Measurements from ENCODE around the gene EFCAB13.

DNA sequence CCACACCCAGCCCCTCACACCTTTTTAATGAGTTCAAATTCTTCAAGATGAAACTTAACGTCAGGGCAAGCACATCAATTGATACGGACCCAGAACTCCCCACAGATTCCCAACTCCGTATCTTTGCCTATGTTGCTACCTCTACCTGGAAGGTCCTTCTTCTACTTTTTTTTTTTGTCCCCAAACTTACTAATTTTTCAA is 11.6 kb downstream of the KANSL1 start:
- RRBS, result no CpG with 5 or more reads among the region's 3 CpGs

DNA sequence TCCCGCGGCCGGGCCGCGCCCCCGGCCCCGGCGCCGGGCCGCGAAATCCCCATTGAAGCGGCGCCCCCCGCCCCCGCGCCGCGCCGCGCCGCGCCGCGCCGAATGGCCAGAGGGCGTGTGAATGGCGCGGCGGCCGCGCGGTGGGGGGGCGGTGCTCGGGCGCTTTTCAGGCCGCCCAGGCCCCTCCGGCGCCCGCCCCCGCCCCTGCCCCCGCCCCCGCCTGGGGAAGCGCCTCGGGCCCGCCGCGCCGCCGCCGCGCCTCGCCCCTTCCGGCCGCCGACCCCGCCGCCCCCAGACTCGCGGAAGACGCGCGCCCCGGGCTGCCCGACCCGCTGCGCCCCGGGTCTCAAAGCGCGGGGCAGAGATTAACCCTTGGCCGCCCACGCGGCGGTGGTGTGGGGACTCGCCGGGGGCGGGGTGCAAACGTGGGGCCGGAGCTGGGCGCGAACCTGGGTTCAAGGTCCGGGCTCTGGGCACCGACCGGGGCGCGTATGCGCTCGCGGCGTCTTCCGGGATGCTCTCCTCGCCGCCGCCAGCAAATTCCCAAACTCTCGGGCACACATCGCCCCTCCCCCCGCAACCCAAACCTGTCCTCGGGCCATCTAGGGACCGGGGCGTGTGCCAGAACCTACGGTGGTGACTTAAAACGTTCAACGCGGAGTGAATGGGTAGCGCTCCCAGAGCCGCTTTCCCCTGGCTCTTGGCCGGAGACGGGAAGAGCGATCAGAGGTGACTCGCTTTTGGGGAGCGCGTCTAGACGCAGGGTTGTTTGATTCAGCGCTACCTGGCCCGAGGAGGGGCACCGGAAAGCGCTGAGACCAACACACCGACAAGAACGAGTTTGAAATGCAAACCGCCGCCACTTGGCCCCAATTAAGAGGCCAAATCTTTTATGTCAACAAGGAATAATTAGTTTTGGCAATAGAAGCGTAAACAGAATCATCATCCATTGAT is 46.5 kb downstream of the WNT3 start:
- RRBS, result 1% methylated on average over 48 of the region's 121 CpGs

- RRBS, result 5% methylated on average over 29 of the region's 52 CpGs
Observed at GRCh38 chr17:46819120-46819953, 845 bp upstream of the WNT3 start.

- RRBS, result no CpG with 5 or more reads among the region's 16 CpGs
Observed at GRCh38 chr17:46862926-46863506, 11.6 kb downstream of the WNT9B start.

DNA sequence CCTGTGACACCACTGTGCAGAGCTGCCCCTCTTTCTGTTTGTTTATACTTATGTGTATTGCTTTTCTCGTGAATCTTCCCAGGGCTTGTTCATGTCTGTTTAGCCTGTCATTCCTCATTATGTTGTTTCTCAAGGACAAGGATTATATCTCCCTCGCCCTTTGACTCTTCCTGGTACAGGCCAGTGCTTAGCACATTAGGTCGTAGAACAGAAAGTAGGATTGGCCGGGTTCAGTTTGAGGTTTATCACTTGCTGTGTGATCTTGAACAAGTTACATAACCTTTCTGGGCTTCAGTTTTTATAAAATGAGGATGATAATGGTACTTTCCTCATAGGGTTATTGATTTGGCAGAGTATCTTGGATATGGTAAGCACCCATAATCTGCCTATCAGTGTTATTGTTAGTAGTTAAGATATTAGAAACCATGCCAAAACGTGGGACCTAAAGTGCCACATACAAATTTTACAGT is 6.0 kb downstream of the GOSR2 start:
- RRBS, result no CpG with 5 or more reads among the region's 5 CpGs

- RRBS, result no CpG with 5 or more reads among the region's 4 CpGs
Observed at GRCh38 chr17:46984358-46984731, 5.3 kb upstream of the RPRML start.

DNA sequence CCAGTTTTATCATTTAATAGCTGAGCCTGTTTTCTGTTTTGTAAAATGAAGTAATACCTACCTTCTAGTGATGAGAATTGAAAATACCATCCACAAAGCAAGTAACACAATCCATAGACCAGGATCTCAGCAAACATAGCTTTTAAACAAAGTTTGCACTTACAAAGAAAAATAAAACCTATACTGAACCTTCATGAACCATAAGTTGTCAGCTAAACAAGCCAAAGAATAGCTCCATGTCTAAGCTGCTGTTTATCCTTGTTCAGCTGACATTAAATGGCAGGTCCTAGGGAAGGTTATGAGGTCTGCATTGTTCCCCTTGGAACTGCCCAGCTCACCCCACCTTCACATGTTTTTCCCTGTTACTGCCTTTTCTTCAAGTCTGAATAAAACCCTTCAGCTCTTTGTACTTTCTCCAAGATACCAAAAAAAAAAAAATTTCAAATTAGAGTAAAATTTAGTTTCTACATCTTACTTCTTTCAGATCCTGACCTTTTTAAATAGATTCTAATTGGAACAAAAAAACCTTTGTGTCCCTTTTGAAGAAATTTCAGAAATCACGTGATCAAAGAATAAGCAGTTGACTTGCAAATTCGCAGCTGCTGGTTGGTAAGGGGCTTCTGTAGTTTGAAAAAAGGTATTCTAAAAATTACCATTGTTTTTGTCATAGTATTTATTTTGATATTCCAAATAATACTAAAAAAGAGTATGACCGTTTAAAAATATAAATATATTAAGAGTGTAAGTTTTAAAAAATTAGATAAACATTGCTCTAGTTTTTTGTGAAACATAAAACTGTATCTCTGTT is 71.8 kb downstream of the CDC27 start:
- RRBS, result no CpG with 5 or more reads among the region's 3 CpGs

DNA sequence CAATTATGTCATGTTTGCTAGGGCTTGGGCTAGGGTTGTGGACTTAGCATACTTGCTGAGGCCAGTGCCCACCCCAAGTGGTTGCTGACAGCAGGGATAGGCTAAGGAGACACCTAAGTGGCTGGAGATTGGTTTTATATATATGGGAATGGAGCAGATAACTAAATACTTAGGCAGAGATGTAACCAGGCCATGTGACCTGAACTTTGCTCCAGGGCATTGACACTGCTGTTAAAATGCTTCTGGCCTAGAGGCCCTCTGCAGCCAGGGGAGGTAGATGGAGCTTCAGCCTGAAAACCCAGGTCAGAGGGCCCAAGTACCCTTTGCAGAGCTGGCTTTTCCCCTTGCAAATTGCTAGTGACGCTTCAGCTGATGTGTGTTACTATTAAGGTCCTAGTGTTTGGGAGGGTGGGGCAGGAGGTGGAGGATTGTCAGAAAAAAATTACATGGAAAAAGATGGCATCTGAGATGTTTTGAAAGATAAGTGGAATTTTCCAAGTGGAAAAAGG is 1.4 kb upstream of the ITGB3 start:
- RRBS, result no CpG with 5 or more reads among the region's 1 CpG

GRCh38 chr17:47292229-47292674 is 31.5 kb upstream of the EFCAB13 start:
- RRBS, result no CpG with 5 or more reads among the region's 13 CpGs

DNA sequence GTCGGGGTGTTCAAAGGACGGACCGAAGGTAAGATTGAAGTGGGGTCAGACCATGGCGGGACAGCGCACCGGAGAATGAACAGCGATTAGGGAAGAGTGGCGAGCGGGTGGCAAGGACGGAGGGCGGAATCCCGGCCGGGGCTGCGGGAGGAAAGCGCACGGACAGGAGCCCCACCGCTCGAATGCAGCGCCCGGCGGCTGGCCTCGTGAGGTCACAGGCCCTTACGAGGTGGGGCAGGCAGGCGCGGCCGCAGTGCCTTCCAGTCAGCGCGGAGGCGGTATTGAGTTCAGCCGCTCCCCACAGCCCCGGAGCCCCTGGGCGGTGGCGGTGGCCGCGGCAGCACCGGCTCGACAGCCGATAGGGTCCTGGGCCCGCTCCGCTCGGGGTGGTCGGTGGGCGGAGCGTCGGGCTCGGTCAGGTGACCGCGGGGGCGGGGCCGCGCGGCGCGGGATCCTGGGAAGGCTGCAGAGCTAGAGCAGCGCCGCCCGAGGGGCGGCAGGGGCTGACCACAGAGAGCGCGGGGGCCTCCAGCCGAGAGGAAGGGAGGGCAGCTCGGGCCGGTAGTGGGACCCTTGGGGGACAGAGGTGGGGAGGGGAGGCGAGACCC is at the start of gene EFCAB13:
Gene EFCAB13 (plus strand): TSS at position 442 of the 608 bp plus-strand sequence.
- RRBS, result 2% methylated on average over 21 of the region's 64 CpGs

- RRBS, result no CpG with 5 or more reads among the region's 10 CpGs
Observed at GRCh38 chr17:47656715-47657654, 7.3 kb downstream of the KPNB1 start.

DNA sequence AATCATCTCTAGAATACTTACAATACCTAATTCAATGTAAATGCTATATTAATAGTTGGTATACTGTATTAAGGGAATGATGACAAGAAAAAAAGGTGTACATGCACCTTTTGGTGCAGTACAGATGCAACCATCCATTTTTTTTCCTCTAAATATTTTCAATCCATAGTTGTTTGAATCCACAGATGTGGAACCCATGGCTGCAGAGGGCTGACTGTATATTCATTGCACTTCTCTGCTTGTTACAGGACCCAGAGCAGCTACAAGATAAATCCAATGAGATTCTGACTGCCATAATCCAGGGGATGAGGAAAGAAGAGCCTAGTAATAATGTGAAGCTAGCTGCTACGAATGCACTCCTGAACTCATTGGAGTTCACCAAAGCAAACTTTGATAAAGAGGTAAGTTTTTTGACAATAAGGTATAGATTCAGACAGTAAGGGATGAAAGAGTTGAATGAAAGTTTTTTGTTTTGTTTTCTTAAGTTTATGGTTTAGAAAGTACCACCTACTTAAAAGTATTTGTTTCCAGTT is 8.6 kb downstream of the KPNB1 start:
- RRBS, result no CpG with 5 or more reads among the region's 1 CpG

DNA sequence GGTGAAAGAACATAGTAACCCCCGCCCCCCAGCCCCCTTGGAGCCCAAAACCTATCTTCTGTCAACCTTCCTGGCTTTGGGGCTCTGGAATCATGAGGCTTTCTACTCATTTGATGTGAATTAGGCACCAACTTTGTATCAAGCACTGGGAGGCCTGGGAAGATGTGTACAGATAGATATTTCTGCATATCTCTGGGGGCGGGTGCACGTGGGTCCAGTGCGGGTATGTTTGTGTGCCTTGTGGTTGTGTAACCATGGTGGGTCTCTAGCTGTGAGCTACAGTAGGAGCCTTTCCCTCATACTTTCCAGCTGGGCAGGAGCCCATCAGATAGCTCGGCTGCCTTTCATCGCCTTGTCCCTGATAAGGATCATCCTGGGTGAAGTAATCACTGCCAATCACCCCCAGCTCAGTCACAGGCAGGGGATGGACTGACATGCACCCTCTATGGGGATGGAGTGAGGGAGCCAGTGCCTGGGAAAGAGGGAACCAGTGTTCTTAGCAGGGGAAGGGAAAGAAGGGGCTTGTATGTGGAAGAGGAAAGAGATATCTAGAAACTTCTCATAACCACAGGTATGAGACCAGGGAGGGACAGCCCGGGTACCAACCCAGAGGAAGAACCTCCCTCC is 3.1 kb upstream of the SCRN2 start:
- RRBS, result no CpG with 5 or more reads among the region's 7 CpGs

- RRBS, result no CpG with 5 or more reads among the region's 8 CpGs
Observed at GRCh38 chr17:47884930-47885569, 11.0 kb upstream of the SP2 start.

- RRBS, result 2% methylated on average over 24 of the region's 85 CpGs
Observed at GRCh38 chr17:48023668-48024893, 13.5 kb downstream of the COPZ2 start.

DNA sequence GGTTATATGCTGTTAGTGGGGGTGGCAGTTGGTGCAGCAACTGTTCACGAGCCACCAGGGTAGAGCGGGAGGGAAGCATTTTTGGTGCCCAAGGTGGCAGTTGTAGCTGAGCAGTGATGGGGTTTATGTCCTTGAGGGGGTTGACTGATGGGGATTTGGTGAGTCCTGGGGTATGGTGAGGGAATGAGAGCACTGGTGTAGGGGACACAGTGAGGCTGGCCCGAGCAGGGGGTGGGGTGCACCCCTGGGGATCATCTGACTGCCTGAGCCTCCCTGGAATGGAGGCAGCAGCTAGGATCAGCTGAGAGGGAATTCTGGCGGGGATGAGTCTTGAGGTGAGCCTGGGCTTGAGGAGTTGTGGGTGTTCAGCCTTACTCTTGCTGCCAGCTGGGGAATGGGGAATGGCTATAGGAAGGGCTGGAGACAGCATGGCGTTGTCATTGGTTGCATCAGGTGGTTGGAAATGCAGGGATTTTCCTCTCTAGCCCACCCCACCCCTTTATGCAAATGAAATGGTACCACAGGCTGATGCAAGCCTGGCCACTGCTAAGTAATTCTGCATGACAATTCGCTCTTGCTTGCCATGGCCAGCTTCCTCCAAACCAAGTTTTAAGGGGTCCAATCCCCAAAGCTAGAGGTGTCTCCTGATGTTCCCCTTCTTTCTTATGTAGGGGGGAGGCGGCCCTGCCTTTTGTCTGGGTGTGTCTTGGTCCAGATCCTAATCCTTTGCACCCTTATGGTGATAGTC is 7.4 kb downstream of the NFE2L1 start:
- RRBS, result no CpG with 5 or more reads among the region's 7 CpGs

DNA sequence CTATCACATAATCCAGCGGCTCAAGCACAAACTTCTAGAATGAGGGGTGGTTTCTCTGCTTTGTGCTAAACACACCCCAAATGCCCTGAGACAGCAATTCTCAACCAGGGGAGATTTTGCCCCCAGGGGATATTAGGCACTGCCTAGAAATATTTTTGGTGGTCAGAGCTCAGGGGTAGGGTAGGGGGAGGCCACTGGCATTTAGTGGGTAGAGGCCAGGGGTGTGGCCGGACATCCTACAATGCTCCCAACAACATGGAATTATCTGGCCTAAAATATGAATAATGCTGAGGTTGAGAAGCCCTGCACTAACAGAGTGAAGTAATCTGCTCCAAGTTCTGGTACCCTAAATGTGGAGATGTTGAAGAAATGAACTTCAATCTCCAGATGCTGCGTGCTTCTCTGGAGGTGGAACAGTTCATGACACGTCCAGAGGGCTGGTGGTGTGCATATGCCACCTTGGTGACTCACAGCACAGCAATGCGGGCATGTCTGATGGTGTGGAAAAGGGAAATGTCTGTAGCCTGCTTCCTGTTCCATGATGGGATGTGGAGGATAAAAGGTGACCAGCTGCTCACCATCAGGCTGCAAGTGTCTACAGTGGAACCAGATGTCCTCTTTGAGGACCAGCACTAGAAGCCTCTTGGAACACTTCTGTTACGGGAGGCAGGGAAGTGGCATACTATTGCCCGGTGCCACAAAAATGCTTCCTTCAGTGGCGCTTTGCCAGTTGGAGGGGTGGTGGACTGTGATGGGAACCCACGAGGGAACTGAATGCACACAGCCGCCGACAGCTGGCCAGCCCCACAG is 19.7 kb downstream of the SNX11 start:
- RRBS, result no CpG with 5 or more reads among the region's 11 CpGs

- RRBS, result no CpG with 5 or more reads among the region's 8 CpGs
Observed at GRCh38 chr17:48154031-48154515, 46.5 kb downstream of the SNX11 start.

- RRBS, result no CpG with 5 or more reads among the region's 7 CpGs
Observed at GRCh38 chr17:48337945-48338607, 91.9 kb downstream of the SKAP1 start.

Data from GM19239 (cell line).